Gastrocnemius medialis (tissue), 3 donors: ENCODE measurements around a stretch of chr9.

- PRO-cap, result no peak
- RAMPAGE, long total RNA, 3 experiments, result no peak in any of the 3 experiments
Observed at GRCh38 chr9:95570203-95570755, 61.2 kb upstream of the PTCH1 start.

- PRO-cap, result no peak
- RAMPAGE, long total RNA, 3 experiments, result no peak in any of the 3 experiments
Observed at GRCh38 chr9:96007040-96008096, 131.9 kb downstream of the ERCC6L2 start.

- PRO-cap, result no peak
- RAMPAGE, long total RNA, 3 experiments, result no peak in any of the 3 experiments
Observed at GRCh38 chr9:96009162-96009704, 133.7 kb downstream of the ERCC6L2 start.

- PRO-cap, result no peak
- RAMPAGE, long total RNA, 3 experiments, result no peak in any of the 3 experiments
Observed at GRCh38 chr9:96013944-96014484, 138.5 kb downstream of the ERCC6L2 start.

DNA sequence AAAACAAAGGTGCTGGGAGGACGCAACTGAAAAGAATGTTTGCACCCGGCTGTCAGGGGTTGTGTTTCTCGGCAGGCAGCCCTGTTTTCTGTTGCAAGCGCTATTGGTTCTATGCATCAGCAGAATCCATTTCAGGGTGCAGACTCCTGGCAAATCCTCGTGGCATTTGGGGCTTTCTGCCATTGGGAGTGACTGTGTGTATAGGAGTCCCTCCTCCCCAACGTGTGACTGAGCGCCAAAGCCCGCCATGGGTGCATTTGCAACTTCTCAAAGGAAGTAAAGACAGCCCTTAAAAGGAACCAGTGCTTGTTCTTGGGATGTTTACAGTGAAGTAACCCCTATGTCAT, 175.7 kb downstream of the HSD17B3 start:
- PRO-cap, result no peak
- RAMPAGE, long total RNA, 3 experiments, result no peak in any of the 3 experiments

- PRO-cap, result no peak
- RAMPAGE, long total RNA, 3 experiments, result no peak in any of the 3 experiments
Observed at GRCh38 chr9:96129495-96130326, 172.3 kb downstream of the HSD17B3 start.

GRCh38 chr9:96140349-96141226, 161.4 kb downstream of the HSD17B3 start:
- PRO-cap, result no peak
- RAMPAGE, long total RNA, 3 experiments, result no peak in any of the 3 experiments

DNA sequence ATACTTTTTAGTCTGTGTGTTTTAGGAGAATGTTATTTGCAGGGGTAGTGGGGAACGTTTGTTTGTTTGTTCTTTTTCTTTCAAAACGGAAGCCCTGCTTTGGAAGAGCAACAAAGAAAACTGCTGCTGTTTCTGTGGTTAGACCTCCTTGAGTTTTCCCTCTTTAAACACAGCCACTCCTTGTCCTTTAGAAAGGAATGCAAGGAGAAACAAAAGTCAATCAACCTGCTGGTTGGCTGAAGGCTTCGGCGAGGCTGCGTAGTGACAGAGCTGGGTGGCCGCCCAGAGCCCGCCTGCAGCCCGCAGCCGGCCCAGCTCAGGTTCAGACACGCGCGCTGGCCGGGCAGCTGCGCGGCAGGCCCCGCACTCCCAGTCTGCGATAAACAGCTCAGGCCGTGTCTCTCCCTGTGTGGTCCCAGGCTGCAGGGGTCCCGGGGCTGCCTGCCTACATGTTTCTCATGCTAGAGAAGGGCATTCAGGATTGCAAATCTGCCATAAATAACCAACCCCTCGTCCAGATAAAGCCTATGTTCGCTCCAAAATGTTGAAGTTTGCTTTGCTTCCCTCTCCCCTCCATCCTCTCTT, 115.4 kb downstream of the HSD17B3 start:
- PRO-cap, result no peak
- RAMPAGE, long total RNA, 3 experiments, result no peak in any of the 3 experiments

DNA sequence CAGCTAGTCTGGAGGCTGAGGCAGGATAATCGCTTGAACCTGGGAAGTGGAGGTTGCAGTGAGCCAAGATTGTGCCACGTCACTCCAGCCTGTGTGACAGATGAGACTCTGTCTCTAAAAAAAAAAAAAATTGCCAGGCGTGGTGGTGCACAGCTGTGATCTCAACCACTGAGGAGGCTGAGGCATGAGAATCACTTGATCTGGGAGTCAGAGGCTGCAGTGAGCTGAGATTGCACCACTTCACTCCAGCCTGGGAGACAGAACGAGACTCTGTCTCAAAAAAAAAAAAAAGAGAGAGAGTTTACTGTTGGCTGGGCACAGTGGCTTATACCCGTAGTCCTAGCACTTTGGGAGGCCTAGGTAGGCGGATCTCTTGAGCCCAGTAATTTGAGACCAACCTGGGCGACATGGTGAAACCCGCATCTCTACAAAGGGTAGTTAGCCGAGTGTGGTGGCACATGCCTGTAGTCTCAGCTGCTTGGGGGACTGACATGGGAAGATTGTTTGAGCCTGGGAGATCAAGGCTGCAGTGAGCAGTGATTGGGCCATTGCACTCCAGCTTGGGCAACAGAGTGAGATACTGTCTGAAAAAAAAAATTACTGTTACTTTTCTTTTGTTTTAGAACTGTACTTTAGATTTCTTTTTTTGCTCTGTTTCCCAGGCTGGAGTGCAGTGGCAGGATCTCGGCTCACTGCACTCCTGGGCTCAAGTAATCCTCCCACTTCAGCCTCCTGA, 12.5 kb downstream of the HABP4 start:
- PRO-cap, result no peak
- RAMPAGE, long total RNA, 3 experiments, result no peak in any of the 3 experiments

DNA sequence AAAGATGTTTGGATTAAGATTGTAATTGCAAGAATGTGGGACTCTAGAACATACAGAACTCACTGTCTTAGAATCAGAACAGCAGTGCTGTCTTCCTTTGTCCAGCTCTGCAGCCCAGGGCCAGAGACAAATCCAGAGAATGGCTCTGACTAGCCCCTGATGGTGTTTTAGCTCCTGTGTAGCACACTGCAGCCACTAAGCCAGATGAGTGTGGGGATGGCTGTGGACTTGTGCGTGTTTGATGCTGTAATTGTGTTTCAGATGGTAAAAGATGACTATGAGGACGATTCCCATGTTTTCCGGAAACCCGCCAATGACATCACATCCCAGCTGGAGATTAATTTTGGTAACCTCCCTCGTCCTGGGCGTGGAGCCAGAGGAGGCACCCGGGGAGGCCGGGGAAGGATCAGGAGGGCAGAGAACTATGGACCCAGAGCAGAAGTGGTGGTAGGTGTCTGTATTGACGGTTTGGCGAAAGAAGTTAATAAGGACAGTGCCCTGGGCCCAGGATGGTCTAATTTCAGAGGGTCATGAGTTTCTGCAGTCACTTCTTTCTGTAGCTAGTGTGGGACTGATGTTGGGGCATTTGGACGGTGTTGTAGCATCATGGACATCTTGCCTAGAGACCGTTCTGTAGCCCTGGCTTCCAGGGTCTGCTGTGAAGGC, 38.0 kb downstream of the HABP4 start:
- PRO-cap, result unidirectional peak, minus-strand start at position 240 of the sequence
- RAMPAGE, long total RNA, 3 experiments, result no peak in any of the 3 experiments

- PRO-cap, result unidirectional peak, minus-strand start at chr9:96612246; unidirectional peak, minus-strand start at chr9:96612270
- RAMPAGE, long total RNA, 3 experiments, result no peak in any of the 3 experiments
Observed at GRCh38 chr9:96611877-96612694, 7.6 kb downstream of the CDC14B start.

DNA sequence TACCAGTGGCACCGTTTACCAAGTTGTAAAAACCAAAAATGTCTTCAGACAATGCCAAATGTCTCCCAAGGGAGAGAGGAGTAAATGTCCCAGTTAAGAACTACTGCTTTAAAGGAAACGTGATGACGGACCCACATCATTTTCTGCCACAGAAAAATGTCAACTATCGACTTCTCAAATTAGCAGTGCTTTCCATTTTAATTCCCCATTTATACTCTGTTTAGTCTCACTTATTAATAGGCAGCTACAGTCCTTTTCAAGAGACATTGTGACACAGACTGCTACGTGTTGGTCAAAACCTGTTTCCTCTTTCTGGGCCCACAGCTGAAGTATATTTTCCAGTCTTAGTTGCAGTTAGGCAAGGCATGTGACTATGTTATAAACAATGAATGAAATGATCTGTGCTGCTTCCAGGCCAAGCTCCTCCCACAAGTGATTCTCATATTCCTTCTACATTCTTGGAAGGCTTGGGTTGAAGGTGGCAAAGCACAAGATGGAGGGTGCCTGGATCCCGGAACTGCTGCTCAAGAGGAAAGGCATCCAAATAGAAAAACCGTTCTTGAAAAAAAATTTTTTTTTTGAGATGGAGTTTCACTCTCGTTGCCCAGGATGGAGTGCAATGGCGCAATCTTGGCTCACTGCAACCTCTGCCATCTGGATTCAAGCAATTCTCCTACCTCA, 8.7 kb downstream of the PRXL2C start:
- PRO-cap, result unidirectional peak, minus-strand start at position 280 of the sequence
- RAMPAGE, long total RNA, 3 experiments, result no peak in any of the 3 experiments

DNA sequence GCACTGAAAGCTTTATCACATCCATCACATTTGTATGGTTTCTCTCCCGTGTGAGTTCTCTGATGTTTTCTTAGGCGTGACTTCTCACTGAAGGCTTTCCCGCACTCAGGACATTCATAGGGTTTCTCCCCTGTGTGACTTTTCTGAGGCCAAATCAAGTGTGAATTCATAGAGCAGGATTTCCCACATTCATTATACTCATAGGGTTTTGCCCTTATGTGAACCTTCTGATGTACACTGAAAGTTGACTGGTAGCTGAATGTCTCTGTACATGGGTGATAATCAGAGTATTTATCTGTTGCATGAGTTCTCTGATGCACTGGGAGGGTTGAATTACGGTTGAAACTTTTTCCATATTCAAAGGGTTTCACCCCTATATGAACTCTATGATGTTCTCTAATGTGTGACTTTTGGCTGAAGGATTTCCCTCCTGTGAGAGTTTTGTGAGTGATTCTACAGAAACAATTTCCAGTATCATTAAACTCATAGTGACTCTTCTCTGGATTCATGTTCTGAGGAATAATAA, 35.5 kb downstream of the ZNF782 start:
- PRO-cap, result no peak
- RAMPAGE, long total RNA, 3 experiments, result no peak in any of the 3 experiments

- PRO-cap, result unidirectional peak, minus-strand start at chr9:97501235
- RAMPAGE, long total RNA, 3 experiments, result no peak in any of the 3 experiments
Observed at GRCh38 chr9:97500897-97501341, 547 bp upstream of the TMOD1 start.

GRCh38 chr9:97591962-97592686, 41.0 kb downstream of the TSTD2 start:
- PRO-cap, result no peak
- RAMPAGE, long total RNA, 3 experiments, result no peak in any of the 3 experiments

DNA sequence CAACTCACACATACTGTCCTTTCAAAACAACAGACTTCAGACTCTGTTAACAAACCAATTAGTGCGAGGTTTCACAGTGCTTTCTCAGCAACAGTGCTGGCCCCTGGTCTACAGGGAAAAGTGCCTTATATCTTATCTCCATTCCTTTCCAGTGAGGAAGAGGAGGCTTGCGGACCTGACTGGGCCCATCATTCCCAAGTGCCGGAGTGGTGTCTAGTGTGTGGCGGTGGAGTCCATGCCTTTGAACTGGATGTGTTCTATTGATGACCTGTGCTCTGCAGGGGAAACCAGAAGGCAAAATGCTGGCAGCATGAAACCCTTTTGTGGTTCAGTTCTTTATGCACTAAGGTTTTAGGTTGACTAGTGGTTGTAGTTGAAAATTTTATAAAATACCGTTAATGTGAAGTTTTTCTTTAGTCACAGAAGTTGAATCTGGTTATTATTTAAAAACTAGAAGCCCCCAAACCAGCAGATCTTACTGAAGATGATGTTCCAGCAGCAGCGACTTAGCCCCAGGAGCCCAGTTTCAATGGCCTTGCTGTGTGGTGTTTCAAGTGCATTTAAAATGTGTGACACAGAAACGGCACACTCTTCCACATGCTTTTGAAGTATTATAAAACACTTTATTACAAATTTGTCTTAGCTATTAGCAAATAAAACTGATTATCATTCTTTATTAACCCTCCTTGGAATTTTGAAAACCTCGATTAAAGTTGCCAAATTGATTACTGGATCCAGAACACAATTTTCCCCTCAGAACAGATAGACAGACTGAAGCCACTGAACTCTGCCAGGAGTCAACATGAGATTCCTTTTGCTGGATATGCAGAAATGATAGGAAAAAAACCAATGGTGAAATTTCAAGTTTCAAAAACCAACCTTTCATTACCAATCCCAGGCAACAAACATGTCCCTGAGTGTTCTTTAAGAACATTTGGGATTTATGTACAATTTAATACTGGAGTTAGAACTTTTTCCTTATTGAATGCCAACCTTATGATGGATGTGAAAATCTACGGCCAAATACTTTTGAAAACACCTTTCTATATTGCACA, 33.4 kb downstream of the TSTD2 start:
- PRO-cap, result no peak
- RAMPAGE, long total RNA, 3 experiments, result no peak in any of the 3 experiments

GRCh38 chr9:97602020-97602764, 31.0 kb downstream of the TSTD2 start:
- PRO-cap, result no peak
- RAMPAGE, long total RNA, 3 experiments, result no peak in any of the 3 experiments

DNA sequence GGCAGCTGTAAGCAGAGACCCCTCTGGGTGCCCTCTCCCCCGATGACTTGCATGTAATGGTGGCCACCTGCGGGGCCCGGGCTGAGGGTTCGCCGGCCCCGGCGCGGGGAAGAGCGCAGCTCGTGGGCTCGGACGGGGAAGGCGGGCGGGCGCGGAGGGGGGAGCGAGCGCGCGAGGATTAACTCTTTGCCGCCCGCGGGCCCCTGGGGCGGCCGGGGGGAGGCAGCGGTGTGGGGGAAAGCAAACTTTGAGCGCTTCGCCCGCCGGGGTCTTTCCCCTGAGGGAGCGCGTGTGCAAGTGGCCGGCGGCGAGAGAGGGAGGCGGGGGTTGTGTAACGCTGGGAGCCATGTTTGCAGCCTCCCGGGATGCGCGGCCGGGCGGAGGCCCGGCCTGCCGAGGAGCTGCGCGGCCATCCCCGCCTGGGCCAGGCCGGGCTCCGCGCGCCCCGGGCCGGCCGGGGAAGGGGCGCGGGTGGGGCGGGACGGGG, 505 bp downstream of the ANP32B start:
- PRO-cap, result bidirectional peak, plus-strand start at position 209 of the sequence, minus-strand start at position 115 of the sequence
- RAMPAGE, long total RNA, 3 experiments, result no peak in any of the 3 experiments

DNA sequence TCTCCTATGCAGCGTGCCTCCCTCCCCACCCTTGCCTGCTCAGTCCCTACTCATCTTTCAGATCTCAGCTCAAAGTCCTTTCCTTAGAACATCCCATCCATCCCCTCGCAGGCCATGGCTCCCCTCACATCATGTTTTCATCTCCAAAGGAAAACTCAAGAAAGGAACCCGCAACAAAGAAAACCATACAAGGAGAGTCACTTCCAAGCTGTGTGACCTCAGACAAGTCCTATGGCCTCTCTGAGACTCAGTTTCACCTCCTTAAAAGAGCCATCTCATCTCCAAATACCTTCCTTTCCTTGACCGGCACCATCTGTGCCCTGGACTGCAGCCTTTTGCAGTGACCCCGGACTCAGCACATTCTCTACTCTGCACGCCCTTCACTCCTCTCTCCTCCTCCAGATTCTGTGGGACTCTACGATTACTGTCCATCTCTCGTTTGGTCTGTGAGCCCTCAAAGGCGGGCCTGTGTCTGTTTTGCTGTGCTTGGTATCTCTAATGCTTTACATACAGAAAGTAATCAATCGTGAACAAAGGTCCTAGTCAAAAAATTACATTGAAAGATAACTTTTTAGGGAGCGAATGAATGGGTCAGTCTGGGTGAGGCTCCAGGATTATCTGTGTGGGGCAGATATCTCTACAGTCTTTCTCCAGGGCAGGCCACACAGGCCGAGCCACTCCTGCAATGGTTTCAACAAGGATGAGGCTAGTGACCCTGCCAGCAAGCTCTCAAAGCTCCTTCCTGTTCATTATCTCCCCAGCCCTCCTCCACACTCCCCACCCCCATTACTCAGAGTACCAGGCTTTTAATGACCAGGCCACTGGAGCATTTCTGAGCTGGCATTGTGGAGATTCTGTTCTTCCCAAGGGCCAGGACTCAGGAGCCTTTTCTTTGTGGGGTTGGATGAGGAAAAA, 10.5 kb downstream of the CORO2A start:
- PRO-cap, result no peak
- RAMPAGE, long total RNA, 3 experiments, result no peak in any of the 3 experiments

- PRO-cap, result no peak
- RAMPAGE, long total RNA, 3 experiments, result no peak in any of the 3 experiments
Observed at GRCh38 chr9:98253311-98254292, 1.8 kb downstream of the TBC1D2 start.